ENCODE data around the gene DCLRE1C.

- PRO-cap = no peak
- RAMPAGE, long total RNA = no peak
- RRBS = no CpG with 5 or more reads among the region's 19 CpGs
These were observed 177.1 kb downstream of the FRMD4A start for GRCh38 chr10:14153455-14154118.

GRCh38 chr10:14519790-14520340 lies 189.1 kb upstream of the FRMD4A start:
- PRO-cap = no peak
- RAMPAGE, long total RNA = no peak
- RRBS = no CpG with 5 or more reads among the region's 8 CpGs

GRCh38 chr10:14520341-14521471 lies 190.0 kb upstream of the FRMD4A start:
- PRO-cap = no peak
- RAMPAGE, long total RNA = no peak
- RRBS = no CpG with 5 or more reads among the region's 11 CpGs

GRCh38 chr10:14532471-14533391 lies 202.0 kb upstream of the FRMD4A start:
- PRO-cap = no peak
- RAMPAGE, long total RNA = no peak
- RRBS = no CpG with 5 or more reads among the region's 21 CpGs

DNA sequence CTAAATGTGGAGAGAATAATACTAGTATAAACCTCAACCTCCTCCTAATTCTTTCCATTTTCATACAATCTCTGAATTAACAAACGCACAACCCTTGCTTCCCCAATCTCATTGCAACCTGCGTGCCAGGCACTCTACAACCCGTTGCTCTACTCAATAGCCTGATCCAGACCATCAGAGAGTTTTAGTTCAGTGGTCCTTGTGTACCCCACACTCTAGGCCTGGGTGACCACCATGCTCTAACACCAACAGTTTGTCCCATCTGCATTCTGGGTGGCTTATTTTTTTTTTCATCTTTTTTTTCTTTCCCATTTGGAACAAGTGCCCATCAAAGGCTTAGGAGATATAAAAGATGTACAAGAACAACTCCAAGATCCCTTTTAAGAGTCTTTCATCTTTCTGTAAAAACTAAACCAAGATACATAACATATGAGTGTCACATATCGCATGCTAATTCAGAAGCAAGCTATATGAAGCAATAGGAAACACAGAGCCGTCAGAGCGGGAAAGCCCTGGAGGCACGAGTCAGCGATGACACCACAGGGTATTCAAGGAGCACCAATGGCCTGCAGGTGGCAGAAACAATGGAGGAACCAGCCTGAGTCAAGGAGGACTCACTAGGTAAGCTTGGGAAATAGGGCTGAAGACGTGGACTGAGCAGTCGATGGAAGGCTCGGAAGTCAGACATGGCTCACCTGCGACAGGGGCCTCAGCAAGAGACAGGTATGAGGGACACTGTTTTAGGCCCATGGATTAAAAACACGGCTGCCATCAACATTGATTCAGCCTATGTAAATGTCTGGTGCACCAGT lies 214.6 kb downstream of the FAM107B start:
- PRO-cap = no peak
- RAMPAGE, long total RNA = no peak
- RRBS = no CpG with 5 or more reads among the region's 13 CpGs

- PRO-cap = no peak
- RAMPAGE, long total RNA = no peak
- RRBS = no CpG with 5 or more reads among the region's 20 CpGs
These were observed 191.3 kb downstream of the FAM107B start for GRCh38 chr10:14583208-14583995.

DNA sequence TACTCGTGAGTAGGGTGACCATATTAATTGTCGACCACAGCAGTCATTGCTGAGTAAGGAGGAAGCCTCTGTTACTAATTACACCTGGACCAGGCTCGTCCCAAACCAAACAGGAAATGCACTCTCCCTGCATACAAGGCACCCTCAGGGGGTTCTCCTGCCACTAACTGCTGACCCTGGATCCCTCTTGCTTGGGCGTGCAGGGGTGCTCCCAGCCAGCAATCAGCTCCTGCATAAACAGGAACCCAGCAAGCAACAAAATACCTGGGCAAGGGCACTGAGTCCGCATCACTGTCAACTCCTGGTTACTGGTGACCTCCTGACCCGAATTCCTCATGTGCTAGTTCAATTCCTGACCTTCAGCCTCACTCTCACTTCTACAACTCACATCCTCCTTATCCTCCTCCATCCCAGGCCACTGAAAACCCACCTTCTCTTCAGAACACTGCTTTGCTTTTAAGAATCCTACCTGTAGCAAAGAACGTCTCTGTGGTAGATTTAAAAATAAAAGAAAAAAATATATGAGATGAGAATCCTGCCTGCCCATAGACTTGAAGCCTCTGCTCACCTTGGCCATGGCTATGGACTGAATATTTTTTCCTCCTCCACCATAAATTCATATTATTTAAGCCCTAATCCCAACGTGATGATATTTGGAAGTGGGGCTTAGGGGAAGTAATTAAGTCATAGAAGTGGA lies 188.7 kb downstream of the FAM107B start:
- PRO-cap = no peak
- RAMPAGE, long total RNA = no peak
- RRBS = no CpG with 5 or more reads among the region's 8 CpGs

- PRO-cap = no peak
- RAMPAGE, long total RNA = no peak
- RRBS = no CpG with 5 or more reads among the region's 6 CpGs
These were observed 178.1 kb downstream of the FAM107B start for GRCh38 chr10:14596641-14596945.

DNA sequence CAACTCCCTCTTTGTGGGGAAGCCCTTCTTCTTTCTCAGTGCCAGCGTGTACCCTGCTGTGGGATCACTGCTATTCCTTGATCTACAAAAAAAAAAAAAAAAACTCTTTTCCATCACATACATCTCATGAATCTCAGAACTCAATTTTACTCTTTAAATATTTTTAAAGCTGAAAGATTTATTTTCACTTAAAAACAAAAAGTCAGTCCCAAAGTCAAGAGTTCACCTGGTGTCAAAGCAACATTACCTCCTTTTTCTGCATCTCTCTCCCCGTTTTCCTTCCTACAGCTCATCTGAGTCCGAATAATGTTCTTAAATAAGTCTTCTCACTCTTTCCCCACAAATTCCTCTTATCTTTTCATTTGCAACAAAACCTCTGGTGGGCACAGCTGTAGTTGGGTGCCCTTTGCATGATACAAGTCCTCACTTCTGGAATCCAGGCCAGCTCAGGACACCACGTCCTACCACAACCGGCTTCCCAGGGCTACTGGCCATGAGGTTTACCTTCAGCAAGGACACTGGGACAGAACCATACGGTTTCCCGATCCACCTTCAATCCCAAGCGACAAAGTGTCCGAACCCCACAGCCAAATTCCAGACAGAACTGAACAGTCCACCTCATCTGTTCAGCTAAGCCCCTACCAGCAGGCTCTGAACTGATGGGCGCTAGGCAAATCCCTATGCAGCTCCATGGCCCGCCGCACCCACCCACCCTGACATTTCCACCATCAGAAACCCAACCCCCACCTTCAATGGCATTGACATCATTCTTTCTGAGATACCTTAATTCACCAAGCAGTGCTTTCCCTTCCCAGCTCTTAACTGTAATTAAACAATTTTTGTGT lies 174.7 kb downstream of the FAM107B start:
- PRO-cap = no peak
- RAMPAGE, long total RNA = no peak
- RRBS = no CpG with 5 or more reads among the region's 12 CpGs

GRCh38 chr10:14603266-14604026 lies 171.3 kb downstream of the FAM107B start:
- PRO-cap = no peak
- RAMPAGE, long total RNA = no peak
- RRBS = 1% methylated on average over 34 of the region's 52 CpGs

- PRO-cap = no peak
- RAMPAGE, long total RNA = no peak
- RRBS = no CpG with 5 or more reads among the region's 2 CpGs
These were observed 156.8 kb downstream of the FAM107B start for GRCh38 chr10:14618003-14618283.

GRCh38 chr10:14670386-14670864 lies 104.3 kb downstream of the FAM107B start:
- PRO-cap = no peak
- RAMPAGE, long total RNA = no peak
- RRBS = no CpG with 5 or more reads among the region's 1 CpG

DNA sequence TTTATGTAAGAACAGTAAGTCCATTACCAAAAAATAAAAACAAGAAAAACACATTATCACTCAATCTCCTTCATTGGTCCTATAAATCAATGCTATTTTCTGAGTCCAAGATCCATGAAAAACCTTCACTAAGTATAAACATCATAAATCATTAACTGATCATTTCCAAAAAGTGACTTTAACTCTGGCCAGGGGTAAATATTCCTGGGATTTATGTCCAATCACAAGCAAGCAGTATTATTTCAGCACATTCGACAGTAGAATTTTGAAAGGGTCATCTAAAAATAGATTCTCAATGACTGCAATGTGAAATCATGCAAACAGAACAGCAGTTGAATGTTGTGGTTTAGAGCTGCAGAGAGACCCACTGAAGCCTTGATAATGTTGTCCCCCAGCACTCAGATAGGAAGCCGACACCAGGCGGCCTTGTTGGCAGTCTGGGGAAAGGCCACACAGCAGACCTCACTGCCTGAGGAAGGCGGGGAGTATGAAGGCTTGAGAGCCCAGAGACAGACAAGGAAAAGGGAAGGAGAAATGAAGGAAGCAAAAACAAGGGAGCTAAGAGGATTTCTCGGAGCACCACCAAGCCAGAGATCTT lies 38.1 kb downstream of the FAM107B start:
- PRO-cap = no peak
- RAMPAGE, long total RNA = no peak
- RRBS = no CpG with 5 or more reads among the region's 5 CpGs

GRCh38 chr10:14773784-14774625 lies 692 bp downstream of the FAM107B start:
- PRO-cap = no peak
- RAMPAGE, long total RNA = no peak
- RRBS = no CpG with 5 or more reads among the region's 32 CpGs

- PRO-cap = no peak
- RAMPAGE, long total RNA = no peak
- RRBS = 48% methylated on average over 2 of the region's 14 CpGs
These were observed 1.8 kb upstream of the SUV39H2 start for GRCh38 chr10:14876659-14877481.

DNA sequence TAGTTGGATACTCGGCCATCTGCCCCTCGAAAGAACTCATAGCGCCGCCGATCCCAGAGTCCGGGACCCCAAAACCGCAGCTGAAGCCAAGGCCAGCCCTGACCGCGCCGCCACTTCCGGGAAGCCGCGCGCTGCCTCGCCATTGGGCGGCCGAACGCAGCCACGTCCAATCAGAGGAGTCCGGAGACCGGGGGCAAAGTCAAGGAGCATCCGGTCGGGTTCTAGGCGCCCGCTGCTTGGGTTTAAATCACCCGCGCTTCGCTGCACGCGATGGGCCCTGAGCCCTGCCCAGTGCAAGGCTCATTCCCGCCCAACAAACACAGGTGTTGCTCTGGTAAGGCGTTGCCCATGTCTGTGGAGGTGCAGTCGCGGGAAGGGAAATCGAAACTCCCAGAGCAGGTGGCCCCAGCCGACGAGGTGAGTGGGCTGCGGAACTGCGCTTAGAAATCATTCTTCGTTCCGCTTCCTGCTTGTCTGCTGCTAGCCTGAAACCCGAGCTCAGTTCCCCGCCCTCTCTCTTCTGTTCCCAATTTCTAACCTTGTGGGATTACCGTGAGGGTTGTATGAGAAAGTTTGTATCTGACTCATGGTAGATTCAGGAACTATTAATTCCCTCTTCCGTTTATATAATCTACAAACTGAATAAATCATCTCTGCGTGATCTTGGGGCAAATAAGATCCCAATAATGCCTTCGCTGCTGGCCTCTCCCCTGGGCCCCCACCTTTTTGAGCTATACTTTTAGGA lies at the start of gene DCLRE1C:
DCLRE1C (minus strand) TSS at position 126 of the 745 bp plus-strand sequence.
- PRO-cap = bidirectional peak, plus-strand start at position 222 of the sequence, minus-strand start at position 116 of the sequence
- RAMPAGE, long total RNA = no peak
- RRBS = 1% methylated on average over 15 of the region's 47 CpGs

GRCh38 chr10:15238506-15238994 lies 70.1 kb upstream of the NMT2 start:
- PRO-cap = no peak
- RAMPAGE, long total RNA = no peak
- RRBS = no CpG with 5 or more reads among the region's 9 CpGs

DNA sequence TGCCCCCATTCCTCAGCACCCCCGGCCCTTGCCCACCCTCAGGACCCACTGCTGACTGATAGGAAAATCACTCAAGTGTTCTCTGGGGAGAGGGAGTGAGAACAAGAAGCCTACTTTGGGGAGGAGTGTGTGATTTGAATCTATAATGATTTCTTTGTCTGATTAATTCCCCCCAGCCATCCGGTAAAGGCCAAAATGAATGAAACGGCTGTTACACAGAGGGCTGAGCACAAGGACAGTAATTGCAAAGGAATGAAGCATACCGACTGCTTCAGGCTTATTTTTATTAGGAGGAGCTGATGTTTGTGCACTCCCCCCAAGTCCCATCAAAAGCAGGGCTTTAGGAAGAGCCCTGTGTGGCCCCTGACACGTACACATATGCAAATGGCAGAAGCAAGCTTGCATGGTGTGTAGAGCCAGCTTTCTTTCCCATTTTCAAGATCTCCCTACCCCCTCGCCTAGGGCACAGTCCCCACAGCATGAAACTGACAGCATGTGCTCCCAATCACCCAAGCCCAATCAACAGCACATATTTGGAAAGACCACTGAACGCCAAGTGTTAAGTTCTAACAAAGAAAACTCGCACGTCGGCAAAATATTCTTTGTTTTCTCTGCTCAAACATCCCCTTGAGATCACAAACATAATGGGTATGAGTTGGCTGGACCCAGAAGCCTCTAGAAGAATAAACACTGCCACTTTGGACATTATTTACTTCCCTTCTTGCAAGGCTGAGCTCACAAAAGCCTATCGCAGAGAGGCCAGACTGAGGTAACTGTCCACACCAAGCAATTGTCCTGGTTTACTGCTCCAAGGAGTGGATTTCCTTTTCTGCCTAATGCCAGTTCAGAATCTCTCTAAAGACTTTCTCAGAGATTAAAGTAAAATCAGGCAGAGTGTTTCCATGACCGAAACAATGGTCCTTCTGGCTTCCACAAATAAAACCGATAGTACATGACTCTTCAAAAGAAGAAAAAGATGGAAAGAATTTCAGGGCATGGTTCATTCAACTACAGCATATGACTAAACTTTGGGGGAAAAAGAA lies 143.0 kb downstream of the CUBN start:
- PRO-cap = no peak
- RAMPAGE, long total RNA = no peak
- RRBS = no CpG with 5 or more reads among the region's 13 CpGs

DNA sequence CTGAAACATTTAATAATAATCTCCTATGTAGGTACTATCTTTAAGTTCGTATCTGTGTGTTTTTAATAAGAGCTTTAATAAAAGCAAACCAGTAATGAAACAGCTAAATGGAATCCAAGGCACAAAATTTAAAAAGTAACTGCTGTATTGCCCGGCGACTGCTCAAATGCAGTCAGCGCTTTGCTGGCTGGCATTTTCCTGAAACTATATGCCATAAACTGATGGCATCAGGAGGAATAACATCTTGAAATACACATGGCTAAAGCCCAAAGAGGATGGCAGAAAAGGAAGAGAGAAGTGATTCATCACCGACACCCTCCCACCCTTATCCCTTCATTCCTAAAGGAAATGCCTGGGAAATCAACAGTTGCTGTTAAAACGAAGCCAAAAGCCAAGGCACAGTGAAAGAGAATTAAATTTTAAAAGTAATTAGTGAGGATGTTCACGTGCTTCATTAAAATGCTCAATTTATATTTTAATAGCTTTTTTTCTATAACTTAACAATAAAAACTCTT lies 133.0 kb downstream of the CUBN start:
- PRO-cap = no peak
- RAMPAGE, long total RNA = no peak
- RRBS = no CpG with 5 or more reads among the region's 7 CpGs

DNA sequence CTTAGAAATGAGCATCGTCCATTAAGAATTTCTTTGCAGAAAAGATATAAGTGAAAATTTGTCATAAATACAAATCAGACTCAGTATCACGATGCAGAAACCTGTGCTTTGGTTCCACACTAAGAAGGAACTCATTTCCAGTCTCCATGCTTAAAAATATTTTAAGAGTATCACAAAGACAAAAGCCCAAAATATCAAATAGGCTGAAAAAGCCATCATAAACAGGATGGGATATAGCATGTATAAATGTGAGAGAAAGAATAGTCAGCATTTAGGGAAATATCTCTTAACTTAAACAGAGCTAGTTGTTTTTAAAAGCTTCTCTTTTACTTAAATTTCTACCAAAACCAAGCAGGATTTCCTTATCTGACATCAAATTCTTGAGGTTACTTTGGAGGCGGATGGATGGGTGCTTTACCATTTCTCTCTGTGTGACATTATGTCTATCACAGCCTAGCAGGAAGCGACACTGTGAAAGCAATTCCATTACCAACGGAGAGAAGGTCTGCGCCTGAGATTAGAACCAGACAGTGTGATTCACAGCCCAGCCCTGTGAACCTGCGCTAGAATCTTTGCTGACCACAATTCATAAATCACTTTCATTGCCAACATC lies 126.7 kb downstream of the CUBN start:
- PRO-cap = no peak
- RAMPAGE, long total RNA = no peak
- RRBS = no CpG with 5 or more reads among the region's 7 CpGs

All from lung (tissue), 4 donors.